AG04449 (cell line): ENCODE results near the genes CIR1, ATF2 and HOXD1.

DNA sequence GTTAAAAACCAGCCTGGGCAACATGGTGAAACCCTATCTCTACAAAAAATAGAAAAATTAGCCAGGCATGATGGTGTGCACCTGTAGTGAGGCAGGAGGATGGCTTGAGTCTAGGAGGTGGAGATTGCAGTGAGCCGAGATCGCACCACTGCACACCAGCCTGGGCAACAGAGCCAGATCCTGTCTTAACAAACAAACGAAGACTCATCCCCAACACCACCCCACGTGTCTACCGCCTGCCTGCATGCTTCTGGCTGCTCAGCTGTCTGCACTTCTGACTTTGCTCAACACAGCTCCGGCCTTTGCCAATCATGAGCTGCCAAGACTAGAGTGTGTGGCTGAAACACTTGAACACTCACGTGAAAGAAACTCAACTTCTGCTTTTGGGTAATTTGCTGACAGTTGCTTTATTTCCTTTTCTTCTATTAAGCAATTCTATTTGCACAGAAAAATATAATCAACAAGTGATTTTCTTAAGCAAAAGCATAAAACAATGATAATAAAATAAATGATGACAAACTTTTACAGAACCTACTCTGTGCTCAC is 32.1 kb upstream of the SP3 start:
- RRBS = no CpG with 5 or more reads among the region's 7 CpGs

- RRBS = no CpG with 5 or more reads among the region's 2 CpGs
These were observed 30.3 kb downstream of the SP9 start for GRCh38 chr2:174365035-174365456.

DNA sequence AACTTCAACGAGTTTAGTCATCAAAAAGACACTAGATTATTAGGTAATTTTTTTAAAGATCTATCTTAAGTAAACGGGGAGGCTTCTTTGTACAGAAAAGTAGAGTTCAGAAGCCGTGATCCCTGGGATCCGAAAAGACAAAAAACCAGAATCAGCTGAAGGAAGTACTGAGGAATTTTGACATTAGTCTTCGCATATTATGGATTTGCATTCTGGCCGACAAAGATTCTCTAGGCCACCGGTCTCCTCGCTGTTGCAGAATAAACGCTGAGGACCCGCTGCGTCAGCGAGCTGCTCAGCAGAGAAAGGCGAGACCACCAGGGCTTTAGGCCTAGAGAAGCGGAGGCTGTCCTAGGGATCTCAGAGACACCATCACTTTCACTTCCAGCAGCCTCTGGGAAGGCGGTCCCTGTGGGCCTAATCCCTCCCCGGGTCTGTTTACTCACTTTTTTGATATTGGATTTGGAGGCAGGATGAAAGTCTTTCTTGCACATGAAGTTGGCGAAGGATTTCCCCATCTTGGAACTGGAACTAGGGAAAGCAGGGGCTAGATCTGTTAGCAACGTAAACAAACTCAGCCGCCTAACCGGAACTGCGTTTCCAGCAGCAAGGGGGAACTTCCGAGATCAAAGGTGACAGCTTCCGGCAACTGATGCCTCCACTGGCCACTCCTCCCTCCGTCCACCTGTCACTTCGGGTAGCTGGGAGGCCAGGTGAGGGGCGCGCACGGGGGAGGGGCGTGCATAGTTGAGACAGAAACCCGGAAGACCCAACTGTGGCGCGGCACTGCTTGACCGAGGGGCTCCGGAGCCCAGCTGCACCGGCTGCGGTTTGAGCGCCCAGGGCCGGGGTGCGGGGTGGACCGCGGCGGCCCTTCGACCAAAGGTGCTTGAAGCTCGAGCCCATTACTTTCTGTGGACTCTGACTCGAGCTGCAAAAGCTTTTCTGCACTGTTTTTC is at the start of gene CIR1:
Gene CIR1 (minus strand): TSS at position 608 of the 959 bp plus-strand sequence.
- RRBS = 1% methylated on average over 8 of the region's 45 CpGs

- RRBS = no CpG with 5 or more reads among the region's 38 CpGs
These were observed 14.5 kb downstream of the SCRN3 start for GRCh38 chr2:174409704-174410779.

- RRBS = no CpG with 5 or more reads among the region's 3 CpGs
These were observed 42.1 kb downstream of the WIPF1 start for GRCh38 chr2:174555252-174556096.

- RRBS = no CpG with 5 or more reads among the region's 2 CpGs
These were observed 6.8 kb downstream of the WIPF1 start for GRCh38 chr2:174590834-174591273.

- RRBS = no CpG with 5 or more reads among the region's 1 CpG
These were observed 2.5 kb downstream of the WIPF1 start for GRCh38 chr2:174595055-174595555.

- RRBS = no CpG with 5 or more reads among the region's 3 CpGs
These were observed 29.1 kb upstream of the WIPF1 start for GRCh38 chr2:174626599-174627200.

GRCh38 chr2:174654291-174655307 is 57.0 kb upstream of the WIPF1 start:
- RRBS = no CpG with 5 or more reads among the region's 7 CpGs

- RRBS = no CpG with 5 or more reads among the region's 29 CpGs
These were observed at the start of gene ATF2 for GRCh38 chr2:175168073-175168460. Gene ATF2 (minus strand): TSS chr2:175168203.

- RRBS = no CpG with 5 or more reads among the region's 18 CpGs
These were observed 306.1 kb upstream of the ATP5MC3 start for GRCh38 chr2:175487717-175487969.

- RRBS = no CpG with 5 or more reads among the region's 4 CpGs
These were observed 146.3 kb downstream of the LNPK start for GRCh38 chr2:175855645-175856308.

DNA sequence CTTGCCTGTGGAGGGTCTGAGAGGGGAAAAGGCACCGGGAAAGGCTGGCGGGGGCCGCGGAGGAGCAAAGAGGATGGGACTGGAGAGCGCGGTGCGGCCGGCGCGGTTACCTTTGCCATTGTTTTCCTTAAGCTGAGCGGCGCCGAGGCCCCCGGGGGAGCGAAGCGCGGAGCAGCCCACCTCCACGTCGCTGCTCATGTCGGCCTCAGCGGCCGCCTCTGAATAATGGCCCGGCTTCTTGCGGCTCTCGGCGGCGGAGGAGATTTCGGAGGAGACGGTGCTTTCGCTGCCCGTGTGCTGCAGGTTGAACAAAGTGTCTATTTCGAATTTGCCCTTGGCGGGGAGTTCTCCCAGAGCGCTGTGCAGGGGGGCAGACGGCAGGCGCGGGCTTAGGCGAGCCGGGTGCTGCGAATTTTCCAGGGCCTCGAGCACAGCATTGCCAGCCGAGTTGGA is 496 bp downstream of the EVX2 start:
- RRBS = 4% methylated on average over 22 of the region's 42 CpGs

- RRBS = no CpG with 5 or more reads among the region's 8 CpGs
These were observed 5.3 kb upstream of the HOXD4 start for GRCh38 chr2:176145949-176146450.

GRCh38 chr2:176187989-176188914 is at the start of gene HOXD1:
Gene HOXD1 (plus strand): TSS chr2:176188668.
- RRBS = 1% methylated on average over 8 of the region's 79 CpGs

DNA sequence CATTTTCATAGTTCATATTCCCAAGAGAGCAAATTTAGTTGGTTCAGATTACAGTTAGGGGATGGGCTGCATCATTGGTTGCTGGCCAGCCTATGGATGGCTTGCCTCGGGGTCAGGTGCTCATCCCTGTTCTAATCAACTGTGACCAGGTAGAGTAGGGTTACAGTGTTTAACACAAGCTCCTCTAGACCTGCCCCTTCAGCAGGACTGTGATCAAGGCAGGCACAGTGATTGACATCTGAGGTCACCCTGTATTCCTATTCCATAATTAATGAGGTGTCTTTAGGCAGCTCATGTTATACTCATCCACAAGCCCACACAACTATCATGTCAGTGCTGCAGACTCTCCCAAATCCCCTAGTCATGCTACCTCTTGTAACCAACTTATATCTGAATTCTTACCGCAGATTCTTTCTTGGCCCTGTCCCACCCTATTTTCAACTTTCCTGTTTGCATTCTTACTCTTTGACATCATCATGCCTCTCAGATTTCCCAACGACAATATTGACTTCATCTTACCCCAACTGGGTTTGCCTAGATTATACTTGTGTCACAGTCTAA is 293.3 kb downstream of the MTX2 start:
- RRBS = no CpG with 5 or more reads among the region's 3 CpGs

GRCh38 chr2:176565813-176566372 is 296.7 kb downstream of the MTX2 start:
- RRBS = no CpG with 5 or more reads among the region's 16 CpGs

DNA sequence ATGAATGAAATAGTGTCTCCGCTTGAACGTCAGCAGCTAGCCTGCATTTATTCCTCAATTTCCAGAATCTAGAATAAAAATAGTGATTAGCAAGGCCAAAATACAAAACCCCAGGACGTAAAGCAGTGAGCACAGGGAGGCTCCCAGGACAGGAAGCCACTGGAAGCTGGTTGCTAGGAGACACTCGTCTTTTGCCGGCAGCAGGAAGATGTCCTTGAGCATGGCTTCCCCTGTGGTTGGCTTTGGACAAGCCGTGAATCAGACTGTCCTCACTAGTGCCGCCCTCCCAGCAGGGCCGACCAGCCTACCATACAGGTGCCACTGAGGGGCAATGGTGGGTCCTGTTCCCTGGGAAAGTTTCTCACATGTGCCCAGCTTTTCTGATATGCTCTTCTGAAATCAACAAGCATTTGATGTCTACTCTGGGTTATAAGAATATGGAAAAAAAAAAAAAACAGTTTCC is 374.5 kb downstream of the MTX2 start:
- RRBS = no CpG with 5 or more reads among the region's 8 CpGs

DNA sequence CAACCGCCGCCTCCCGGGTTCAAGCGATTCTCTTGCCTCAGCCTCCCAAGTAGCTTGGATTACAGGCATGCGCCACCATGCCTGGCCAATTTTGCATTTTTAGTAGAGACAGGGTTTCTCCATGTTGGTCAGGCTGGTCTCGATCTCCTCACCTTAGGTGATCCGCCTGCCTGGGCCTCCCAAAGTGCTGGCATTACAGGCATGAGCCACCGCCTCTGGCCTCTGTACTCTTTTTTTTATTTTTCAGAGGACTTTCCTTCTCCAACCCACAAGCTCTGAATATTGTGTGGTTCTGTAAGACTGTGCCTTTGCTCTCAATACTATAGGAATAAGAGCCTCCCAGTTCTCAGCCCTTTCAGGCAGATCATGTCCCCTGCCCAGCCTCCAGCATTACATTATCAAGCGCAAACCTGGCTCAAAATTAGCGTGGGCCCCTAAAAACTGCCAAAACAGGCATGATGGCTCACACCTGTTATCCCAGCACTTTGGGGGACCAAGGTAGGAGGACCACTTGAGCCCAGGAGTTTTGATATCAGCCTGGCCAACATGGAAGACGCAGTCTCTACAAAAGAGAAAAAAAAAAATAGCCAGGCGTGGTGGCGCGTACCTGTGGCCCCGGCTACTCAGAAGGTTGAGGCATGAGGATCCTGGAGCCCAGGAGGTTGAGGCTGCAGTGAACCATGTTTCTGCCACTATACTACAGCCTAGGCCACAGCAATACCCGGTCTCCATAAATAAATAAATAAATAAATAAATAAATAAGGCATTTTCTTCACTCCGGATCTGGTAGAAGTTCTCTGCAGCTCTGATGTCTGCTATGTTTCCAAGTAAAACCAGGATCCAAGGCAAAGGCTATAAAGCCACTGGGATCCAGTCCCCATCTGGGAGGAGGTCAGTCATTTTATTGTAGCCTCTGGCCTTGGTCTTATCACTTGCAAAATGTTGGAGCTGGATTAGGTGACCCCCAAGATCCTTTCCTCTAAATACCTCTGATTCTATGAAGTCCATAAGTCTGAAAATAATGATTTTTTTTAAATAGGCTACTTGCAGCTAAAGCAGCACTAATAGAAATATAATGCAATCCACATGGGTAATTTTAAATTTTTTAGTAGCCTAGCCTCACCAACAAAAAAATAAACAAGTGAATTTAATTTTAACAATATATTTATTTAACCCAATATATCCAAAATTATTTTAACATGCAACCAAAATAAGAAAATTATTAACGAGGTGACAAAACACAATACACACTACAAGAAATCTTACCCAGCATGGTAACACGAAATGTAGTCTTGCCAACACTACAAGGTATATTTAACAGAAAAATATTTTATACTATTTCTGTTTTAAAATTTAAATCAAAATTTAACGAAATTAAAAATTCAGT is 15.5 kb downstream of the NFE2L2 start:
- RRBS = 100% methylated on average over 2 of the region's 20 CpGs

DNA sequence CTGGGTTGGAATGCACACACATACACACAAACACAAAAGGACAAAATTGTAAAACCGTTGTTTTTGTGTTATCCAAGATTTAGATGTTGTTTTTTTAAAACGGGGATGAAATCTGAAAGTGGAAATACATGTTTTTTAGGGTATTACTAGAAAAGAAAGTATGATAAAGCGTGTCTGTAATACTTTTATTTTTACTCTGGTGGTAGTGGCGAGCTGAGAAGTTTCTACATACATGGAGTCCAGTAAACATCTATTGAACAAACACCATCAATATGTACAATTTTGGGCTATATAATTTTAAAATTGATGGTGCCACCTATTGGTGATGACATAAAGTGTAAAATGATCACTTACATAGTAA is 31.4 kb upstream of the NFE2L2 start:
- RRBS = no CpG with 5 or more reads among the region's 4 CpGs